CMK (cell line): ENCODE measurements around a stretch of chr11.

DNA sequence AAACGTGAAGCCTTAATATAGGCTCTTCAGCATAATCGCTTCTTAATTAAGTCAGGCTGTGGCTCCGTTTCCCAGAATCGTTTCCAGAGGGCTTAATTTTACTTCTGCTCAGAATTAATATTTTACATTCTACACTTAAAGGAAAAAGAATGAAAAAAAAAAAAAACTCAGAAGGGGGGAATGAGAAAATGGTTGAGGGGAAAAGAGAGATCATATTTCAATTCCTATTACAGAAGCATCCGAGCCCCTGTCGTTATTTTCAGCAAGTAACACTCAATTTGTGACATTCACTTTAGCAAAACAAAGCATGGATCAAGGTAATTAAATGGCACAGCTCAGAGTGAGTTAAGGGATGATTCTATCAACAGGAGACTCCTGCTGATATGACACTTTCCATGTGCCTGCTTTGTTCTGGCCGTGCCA, 272.5 kb downstream of the NTM start:
- RRBS, result no CpG with 5 or more reads among the region's 7 CpGs

GRCh38 chr11:131910887-131911821, 540.7 kb downstream of the NTM start:
- RRBS, result 33% methylated on average over 32 of the region's 77 CpGs

DNA sequence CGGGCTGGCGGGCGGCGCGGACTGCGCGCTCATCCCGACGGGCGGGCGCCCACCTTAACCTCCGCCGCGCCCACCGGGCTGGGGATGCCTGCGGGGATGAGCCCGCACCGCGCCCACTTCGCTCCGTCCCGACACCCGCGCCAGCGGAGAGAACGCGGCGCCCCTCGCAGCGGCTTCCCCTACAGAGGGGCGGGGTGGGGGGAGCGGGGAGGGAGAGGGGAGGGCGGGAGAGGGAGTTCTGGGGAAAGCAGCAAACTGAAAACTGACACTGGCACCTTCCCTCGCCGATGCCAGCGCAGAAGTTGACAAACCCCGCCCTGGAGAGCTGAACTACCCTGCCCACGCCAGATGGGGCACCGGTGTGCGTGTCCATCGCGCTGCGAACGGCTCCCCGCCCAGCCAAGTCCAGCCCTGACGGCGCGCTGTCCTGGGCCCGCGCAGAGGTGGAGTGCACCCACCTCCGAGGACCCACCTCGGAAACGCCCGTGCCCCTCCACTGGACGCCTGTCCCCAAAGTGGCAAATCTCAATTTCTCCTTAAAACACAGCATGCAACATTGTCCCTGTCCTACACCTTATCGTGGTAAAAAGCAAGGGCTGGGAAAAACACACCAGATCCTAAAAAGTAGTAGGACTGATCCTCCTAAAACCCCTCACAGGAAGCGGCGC, 588.2 kb downstream of the OPCML start:
- RRBS, result 94% methylated on average over 6 of the region's 58 CpGs

DNA sequence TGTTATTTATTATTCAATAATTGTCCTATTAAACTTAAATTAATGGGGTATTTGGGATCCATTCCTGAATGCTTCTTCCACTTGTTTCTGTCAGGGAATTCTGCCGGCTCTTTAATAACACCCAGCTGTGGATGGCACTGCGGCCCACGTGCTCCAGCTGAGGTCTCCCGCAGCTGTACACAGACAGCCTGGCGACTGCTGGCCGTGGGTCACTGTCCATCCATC, 485.0 kb downstream of the OPCML start:
- RRBS, result 20% methylated on average over 1 of the region's 6 CpGs

GRCh38 chr11:133854098-133855157, 9.1 kb upstream of the SPATA19 start:
- RRBS, result no CpG with 5 or more reads among the region's 17 CpGs

- RRBS, result 25% methylated on average over 2 of the region's 5 CpGs
Measured at GRCh38 chr11:133970732-133971017, 13.9 kb upstream of the IGSF9B start.

- RRBS, result no CpG with 5 or more reads among the region's 7 CpGs
Measured at GRCh38 chr11:134228692-134229168, 4.3 kb downstream of the VPS26B start.

- RRBS, result no CpG with 5 or more reads among the region's 10 CpGs
Measured at GRCh38 chr11:134237594-134238016, 13.1 kb downstream of the VPS26B start.

DNA sequence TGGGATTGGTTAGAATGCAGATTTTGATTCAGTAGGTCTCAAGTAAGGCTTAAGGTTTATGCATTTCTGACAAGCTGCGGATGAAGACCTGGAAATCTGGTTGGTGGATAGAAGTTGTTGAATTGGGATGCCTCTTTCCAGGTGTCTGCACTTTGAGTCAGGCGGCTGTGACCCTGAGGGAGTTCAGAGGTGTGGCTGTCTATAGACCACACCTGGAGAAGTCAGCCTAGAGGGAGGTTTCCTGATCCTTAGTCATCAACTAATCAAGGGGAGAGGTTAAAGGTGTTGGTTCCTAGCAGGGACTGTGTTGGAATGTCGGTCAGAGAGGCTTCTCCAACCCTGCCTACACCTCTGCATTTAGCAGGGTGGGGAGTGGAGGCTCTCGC, 8.0 kb downstream of the GLB1L2 start:
- RRBS, result no CpG with 5 or more reads among the region's 4 CpGs